ENCODE measurements around the gene KCTD6.

GRCh38 chr3:57983762-57984323, 24.4 kb upstream of the FLNB start:
- RRBS = no CpG with 5 or more reads among the region's 5 CpGs
CAGE:
- cytosol, long polyA plus RNA = no peak
- long polyA plus RNA = no peak
- nucleus, long polyA plus RNA = no peak

- RRBS = no CpG with 5 or more reads among the region's 10 CpGs
CAGE:
- cytosol, long polyA plus RNA = no peak
- long polyA plus RNA = no peak
- nucleus, long polyA plus RNA = no peak
Observed at GRCh38 chr3:57998518-57999277, 9.5 kb upstream of the FLNB start.

GRCh38 chr3:58035079-58035784, 27.0 kb downstream of the FLNB start:
- RRBS = no CpG with 5 or more reads among the region's 5 CpGs
CAGE:
- cytosol, long polyA plus RNA = no peak
- long polyA plus RNA = no peak
- nucleus, long polyA plus RNA = no peak

GRCh38 chr3:58035792-58036467, 27.7 kb downstream of the FLNB start:
- RRBS = no CpG with 5 or more reads among the region's 12 CpGs
CAGE:
- cytosol, long polyA plus RNA = no peak
- long polyA plus RNA = no peak
- nucleus, long polyA plus RNA = no peak

DNA sequence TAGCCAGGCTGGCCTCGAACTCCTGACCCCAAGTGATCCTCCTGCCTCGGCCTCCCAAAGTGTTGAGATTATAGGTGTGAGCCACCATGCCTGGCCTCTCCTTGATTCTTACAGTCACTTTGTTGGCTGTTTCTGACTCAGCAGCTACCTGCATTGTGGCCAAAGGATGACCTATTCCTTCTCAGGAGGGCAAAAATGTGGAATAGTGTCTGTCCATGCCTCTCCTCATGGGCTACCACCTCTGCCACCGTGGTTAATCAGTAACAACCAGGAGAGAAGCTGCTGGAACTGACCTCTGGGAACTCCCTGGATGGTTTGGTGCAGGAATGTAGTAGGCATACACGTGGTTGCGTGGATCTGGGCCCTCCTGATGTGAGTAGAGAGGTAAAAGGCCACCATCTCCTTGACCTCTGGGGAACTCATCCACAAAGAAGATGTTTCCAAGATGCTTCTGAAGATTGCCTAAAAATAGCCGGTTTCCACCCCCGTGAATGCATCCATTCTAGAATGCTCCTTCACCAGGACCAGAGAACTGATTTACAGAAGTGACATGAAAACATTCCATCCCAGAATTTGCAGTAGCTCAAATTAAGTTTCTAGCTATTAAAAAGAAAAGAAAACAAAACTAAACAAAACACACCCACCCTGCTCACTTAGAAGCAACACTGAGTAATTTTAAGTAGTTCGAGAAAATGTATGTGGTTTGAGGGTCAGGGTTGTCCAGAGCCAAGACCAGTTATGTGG, 63.4 kb downstream of the FLNB start:
- RRBS = no CpG with 5 or more reads among the region's 8 CpGs
CAGE:
- cytosol, long polyA plus RNA = no peak
- long polyA plus RNA = no peak
- nucleus, long polyA plus RNA = no peak

DNA sequence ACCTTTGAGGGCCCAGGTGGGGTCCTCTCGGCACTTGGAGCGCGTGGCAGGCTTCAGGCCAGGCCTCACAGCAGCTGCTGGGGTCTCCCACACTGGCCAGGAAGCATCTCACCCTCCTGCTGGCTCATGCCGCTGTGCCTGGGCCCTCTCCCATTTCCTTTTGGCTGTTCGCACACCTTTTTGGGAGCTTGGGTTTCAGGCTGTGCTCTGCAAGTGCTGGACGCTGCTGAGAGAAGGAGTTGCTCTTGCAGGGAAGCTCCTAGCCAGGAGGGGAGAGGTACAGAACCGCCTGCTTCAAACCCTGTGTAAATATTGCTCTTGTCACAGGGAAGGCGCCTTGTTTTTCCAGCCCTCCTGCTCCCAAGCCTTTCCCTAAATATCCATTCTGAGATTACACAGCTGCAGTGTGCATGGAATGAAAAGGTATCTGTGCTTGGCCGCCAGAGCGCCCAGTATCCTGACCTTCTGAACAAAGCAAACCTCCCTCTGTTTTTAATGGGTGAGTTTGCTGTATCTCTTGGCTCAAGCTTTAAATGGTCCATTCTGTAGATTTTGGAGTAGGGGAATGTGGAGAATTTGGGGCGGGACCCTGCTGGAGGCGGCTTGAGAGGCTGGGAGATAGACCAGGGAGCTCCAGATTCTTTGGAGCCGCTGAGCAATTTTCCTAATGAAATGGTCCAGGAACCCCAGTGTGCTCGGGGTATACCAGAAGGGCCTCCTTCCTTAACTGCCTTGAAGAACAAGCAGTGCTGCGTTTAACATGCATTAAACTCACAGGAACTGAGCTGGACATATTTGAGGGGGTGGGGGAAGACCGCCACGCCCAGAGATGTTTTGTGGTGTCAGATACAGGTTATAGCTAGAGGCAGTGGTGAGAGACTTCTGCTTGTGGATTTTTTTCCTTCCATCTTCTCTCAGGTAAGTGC, 45.4 kb downstream of the DNASE1L3 start:
- RRBS = no CpG with 5 or more reads among the region's 17 CpGs
CAGE:
- cytosol, long polyA plus RNA = no peak
- long polyA plus RNA = no peak
- nucleus, long polyA plus RNA = no peak

DNA sequence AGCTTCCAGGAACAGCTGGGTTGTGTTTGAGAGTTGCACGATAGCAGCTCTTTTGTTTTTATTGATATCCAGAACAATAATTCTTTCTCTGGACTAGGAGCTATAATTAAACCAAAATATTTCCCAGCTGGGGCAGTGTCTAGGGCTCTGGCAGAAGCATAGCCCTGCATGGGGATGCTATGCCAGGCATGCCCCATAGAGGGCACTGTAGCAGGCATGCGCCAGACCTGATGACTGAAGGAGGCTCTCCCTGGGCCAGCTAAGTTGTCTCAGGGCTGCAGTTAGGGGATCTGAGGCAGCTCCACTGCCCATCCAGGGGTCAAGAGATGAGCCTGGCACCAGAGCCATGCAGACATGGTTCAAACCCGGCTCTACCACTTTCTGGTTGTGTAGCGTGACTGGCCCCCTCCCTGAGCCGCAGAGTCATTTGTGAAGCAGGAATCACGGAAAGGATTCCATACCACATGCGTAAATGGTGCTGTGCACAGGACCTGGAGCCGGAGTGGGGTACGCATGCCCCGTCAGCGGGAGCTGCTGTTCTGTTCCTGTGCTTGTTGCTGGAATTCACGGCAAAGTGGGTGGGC, 43.3 kb downstream of the DNASE1L3 start:
- RRBS = 83% methylated on average over 4 of the region's 12 CpGs
CAGE:
- cytosol, long polyA plus RNA = no peak
- long polyA plus RNA = no peak
- nucleus, long polyA plus RNA = no peak

DNA sequence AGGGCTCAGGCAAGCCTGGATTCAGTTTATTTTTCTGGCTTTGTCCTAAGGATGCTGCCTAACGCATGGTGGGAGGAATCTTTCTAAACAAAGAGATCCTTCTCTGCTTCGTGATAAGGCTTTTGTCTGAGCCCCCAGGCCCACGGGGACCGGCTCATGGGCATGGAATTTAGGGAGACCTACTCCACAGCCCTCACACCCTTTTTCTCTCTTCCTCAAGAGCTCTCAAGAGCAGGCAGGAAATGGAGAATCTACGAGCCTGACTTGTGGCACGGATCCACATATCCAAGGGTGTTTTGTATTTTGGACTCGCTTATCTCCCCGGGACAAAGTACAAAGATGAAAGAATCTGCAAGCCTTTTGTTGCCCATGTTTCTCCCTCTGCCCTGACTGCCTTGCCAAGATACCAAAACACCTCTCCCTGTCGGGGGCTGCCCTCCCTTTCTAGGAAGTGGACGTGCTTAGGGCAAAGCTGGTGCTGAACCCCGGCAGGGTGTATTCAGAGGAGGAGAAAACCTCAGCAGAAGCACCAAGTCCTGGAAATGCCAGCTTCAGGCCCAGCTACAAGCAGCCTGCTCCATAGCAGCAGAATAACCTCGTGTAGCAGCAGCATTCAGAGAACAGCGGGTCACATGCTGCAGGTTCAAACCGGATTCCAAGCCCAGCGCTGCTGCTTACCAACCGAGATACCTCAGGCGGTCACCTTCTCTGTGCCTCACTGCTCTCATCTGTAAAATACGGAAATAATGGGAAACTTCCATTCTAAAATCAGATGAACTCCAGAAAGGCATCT, 35.3 kb downstream of the DNASE1L3 start:
- RRBS = no CpG with 5 or more reads among the region's 18 CpGs
CAGE:
- cytosol, long polyA plus RNA = no peak
- long polyA plus RNA = no peak
- nucleus, long polyA plus RNA = no peak

DNA sequence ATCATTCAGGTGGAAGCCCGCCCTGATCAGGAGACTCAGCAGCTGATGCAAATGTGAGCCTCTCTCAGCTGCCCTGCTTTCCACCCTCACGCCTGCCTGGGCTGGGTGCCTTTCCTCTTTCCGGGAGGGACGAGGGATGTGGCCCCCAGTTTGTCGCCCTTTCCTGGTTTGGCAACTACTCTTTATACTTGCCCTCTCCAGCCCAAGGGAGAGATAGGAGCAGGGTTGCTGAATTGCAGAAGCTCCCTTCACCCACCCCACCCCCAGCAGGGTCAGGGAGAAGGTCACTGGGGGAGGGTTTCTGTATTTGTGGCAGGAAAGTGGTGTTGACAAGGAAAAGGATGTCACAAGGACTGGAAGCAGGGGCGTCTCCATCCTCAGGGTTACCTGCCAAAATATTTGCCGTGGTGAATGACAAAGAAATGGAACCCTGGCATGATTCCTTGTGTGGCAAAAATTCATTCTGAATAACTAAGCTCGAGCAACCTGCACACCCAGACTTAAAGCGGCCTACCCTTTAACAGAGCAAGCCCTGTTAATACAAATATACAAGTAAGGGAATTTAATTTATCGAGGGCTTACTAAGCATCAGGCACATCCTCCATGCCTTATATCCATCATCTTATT, 21.6 kb downstream of the DNASE1L3 start:
- RRBS = no CpG with 5 or more reads among the region's 10 CpGs
CAGE:
- cytosol, long polyA plus RNA = no peak
- long polyA plus RNA = no peak
- nucleus, long polyA plus RNA = no peak

- RRBS = no CpG with 5 or more reads among the region's 5 CpGs
CAGE:
- cytosol, long polyA plus RNA = no peak
- long polyA plus RNA = no peak
- nucleus, long polyA plus RNA = no peak
Observed at GRCh38 chr3:58246036-58246603, 8.5 kb downstream of the ABHD6 start.

DNA sequence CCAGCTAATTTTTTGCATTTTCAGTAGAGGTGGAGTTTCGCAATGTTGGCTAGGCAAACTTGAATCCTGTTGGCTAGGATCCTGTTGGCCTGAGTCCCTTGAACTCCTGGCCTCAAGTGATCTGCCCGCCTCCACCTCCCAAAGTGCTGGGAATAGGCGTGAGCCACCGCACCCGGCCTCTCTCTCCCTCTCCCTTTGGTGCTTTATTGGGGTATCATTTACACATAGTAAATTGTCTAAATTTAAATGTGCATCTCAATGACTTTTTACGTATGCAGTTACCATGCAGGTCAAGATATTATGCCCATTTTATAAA, 34.2 kb upstream of the RPP14 start:
- RRBS = no CpG with 5 or more reads among the region's 6 CpGs
CAGE:
- cytosol, long polyA plus RNA = no peak
- long polyA plus RNA = no peak
- nucleus, long polyA plus RNA = no peak

- RRBS = no CpG with 5 or more reads among the region's 4 CpGs
CAGE:
- cytosol, long polyA plus RNA = no peak
- long polyA plus RNA = no peak
- nucleus, long polyA plus RNA = no peak
Observed at GRCh38 chr3:58434877-58435444, 1.3 kb upstream of the PDHB start.

GRCh38 chr3:58487615-58488124, 4.2 kb upstream of the KCTD6 start:
- RRBS = no CpG with 5 or more reads among the region's 11 CpGs
CAGE:
- cytosol, long polyA plus RNA = no peak
- long polyA plus RNA = no peak
- nucleus, long polyA plus RNA = no peak

- RRBS = 2% methylated on average over 51 of the region's 128 CpGs
CAGE:
- cytosol, long polyA plus RNA = no peak
- long polyA plus RNA = no peak
- nucleus, long polyA plus RNA = no peak
Observed at GRCh38 chr3:58491460-58492538, at the start of gene KCTD6. KCTD6 (plus strand) TSS chr3:58492096.

DNA sequence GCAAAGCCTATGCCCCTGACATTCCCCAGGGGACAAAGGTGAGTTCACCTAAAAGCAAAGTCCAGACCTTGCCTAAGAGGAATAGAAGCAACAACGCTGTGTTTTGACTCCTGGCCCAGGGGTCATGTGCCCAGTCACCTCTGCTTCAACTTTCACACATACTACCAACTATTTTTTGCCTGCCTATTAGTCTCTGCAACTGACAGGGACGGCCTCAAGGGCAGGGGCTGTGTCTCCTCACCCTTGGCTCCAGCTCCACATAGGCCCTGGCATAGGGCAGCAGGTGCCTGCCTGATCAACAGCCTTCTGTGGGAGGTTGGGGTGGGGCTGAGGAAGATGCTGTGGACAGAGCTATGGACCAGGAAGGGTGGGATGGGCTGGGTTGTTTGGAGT, 41.9 kb downstream of the FAM3D start:
- RRBS = no CpG with 5 or more reads among the region's 2 CpGs
CAGE:
- cytosol, long polyA plus RNA = no peak
- long polyA plus RNA = no peak
- nucleus, long polyA plus RNA = no peak

DNA sequence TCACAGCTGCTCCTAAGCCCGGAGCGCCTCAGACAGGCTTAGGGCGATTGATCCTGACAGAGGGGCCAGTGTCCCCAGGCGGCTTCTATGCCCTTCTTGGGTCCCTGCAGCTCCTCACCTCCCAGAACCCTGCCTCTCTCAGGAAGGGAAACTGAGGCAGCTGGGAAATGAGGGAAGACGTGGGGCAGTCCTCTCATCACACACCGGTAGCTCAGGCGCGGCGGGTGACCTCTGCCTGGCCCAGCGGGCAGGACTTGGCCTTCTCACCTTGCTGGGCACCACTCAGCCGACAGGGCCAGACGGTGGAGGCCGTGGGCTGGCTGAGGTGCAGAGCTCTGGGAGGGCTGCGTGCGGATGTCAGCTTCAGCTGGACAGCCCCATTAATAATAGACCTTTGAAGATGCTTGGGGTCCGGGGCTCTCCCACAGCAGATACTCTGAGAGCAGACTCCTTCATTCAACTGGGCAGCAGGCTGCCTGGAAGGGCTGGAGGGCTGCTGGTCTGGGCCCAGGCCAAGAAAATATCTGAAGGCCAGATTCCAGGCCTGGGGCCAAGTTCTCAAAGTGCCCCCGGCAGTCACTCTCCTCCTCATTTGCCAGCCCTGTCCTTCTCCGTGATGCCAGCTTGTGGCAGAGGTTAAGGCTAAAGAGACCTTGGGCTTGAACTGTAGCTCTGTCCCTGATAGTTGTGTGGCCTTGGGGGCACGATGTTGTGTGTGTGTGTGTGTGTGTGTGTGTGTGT, 39.3 kb downstream of the FAM3D start:
- RRBS = 88% methylated on average over 1 of the region's 19 CpGs
CAGE:
- cytosol, long polyA plus RNA = no peak
- long polyA plus RNA = no peak
- nucleus, long polyA plus RNA = no peak

GRCh38 chr3:58629239-58629524, 37.4 kb downstream of the FAM3D start:
- RRBS = no CpG with 5 or more reads among the region's 4 CpGs
CAGE:
- cytosol, long polyA plus RNA = no peak
- long polyA plus RNA = no peak
- nucleus, long polyA plus RNA = no peak

- RRBS = no CpG with 5 or more reads among the region's 2 CpGs
CAGE:
- cytosol, long polyA plus RNA = no peak
- long polyA plus RNA = no peak
- nucleus, long polyA plus RNA = no peak
Observed at GRCh38 chr3:59444153-59444735, 394.4 kb upstream of the CFAP20DC start.

DNA sequence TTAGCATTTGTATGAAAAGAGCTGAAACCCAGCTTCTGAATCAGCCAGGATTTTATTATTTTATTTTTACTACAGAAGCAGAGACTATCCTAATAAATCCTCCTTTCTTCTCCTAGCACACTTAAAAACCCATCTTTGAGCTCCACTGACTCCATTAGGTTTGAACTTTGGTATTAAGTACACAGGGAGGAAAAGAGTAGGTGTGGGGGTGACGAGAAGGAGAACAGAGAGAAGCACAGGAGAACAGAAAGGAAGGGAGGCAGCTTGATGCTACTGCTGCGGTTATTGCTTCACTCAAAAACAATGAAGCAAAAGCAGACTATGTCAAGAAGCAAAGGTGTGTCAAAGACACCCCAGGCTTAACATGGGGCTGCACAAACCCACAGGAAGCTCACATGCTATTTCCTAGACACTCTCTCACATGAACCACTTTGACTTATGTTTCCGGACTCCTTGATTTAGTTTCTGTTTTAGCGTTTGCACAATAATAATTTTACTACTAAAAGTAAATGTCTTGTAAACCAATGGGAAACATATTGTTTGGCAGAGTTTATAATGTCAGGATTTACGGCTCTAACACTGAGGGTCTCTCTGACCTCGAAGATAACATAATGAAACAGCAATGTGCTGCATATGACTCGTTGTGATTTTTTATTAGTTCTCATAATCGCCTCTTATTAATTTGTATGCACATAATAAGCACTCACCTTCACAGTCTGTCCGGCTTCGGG, 961.0 kb upstream of the CFAP20DC start:
- RRBS = no CpG with 5 or more reads among the region's 10 CpGs
CAGE:
- cytosol, long polyA plus RNA = no peak
- long polyA plus RNA = no peak
- nucleus, long polyA plus RNA = no peak

- RRBS = no CpG with 5 or more reads among the region's 3 CpGs
CAGE:
- cytosol, long polyA plus RNA = no peak
- long polyA plus RNA = no peak
- nucleus, long polyA plus RNA = no peak
Observed at GRCh38 chr3:60412179-60412554, 839.1 kb downstream of the FHIT start.

All from IMR-90 (cell line).